Mononuclear cell (primary cell): ENCODE measurements around the genes DZIP1L and CLSTN2.

DNA sequence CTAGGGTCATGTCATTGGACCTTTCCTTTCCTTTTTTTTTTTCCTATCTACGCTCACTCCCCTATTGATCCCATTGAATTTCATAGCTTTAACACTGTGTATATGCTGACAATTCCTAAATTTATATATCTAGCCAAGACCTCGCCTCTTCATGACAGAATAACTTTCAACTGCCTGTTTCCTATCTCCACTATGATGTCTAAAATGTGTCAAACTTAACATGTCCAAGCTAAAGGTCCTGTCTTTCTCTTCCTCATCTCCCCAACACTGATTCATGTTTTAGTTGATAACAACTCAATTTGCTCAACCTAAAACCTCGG is 49.6 kb downstream of the CEP63 start:
- RRBS = no CpG with 5 or more reads among the region's 3 CpGs

GRCh38 chr3:135908178-135908652 is 57.3 kb upstream of the PPP2R3A start:
- RRBS = no CpG with 5 or more reads among the region's 10 CpGs

- RRBS = no CpG with 5 or more reads among the region's 4 CpGs
Measured at GRCh38 chr3:135967851-135968254, 2.3 kb downstream of the PPP2R3A start.

DNA sequence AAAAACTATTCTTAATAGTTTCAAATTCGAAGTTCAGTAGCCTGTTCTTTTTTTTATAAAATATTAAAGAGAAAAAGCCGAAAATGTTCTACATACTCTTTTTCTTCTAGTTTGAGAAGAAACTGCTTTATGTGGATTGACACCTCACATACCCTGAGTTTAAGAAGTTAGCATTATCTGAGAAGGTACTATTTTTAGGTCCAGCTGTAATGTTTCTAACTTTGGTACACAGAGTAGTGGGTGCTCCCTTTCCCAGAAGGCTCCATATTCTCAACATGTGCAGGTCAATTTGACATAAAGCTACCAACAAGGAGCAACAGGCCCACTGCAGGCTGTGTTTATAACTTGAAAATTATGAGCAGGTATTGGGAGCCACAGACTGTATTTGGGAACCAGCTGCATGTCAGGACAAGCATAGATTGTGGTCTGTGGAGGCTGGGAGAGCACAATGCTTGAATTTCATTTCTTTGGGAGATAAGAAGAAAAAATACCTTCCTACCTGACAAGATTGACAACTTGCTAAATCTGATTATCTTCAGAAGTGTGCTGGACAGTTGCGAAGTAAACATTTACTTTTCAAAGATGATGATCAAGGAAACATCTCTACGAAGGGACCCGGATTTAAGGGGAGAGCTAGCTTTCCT is 57.1 kb downstream of the PPP2R3A start:
- RRBS = no CpG with 5 or more reads among the region's 5 CpGs

GRCh38 chr3:136151598-136152390 is 44.3 kb downstream of the MSL2 start:
- RRBS = no CpG with 5 or more reads among the region's 9 CpGs

- RRBS = no CpG with 5 or more reads among the region's 2 CpGs
Measured at GRCh38 chr3:136630678-136631187, 121.4 kb downstream of the STAG1 start.

GRCh38 chr3:137009933-137010448 is 52.2 kb downstream of the IL20RB start:
- RRBS = no CpG with 5 or more reads among the region's 5 CpGs

DNA sequence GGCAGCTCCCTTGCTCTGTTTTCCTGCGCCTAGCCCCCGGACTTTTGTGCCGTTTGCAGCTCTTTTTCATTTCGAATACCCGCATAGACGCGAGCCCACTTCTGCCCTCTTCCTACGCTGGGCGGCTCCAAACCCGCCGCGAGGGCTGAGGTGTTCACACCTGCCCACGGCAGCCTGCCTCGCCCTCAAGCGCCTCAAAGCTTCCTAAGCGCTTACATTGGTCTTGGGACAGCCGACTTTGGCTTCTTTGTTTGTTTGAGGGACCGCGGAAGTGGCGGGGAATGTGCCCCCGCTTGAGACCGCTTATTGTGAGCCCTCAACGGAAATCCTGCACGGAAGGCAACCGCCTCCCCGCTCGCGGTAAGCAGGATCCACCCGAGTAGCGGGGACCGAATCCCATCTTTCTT is 7.7 kb downstream of the SOX14 start:
- RRBS = no CpG with 5 or more reads among the region's 31 CpGs

DNA sequence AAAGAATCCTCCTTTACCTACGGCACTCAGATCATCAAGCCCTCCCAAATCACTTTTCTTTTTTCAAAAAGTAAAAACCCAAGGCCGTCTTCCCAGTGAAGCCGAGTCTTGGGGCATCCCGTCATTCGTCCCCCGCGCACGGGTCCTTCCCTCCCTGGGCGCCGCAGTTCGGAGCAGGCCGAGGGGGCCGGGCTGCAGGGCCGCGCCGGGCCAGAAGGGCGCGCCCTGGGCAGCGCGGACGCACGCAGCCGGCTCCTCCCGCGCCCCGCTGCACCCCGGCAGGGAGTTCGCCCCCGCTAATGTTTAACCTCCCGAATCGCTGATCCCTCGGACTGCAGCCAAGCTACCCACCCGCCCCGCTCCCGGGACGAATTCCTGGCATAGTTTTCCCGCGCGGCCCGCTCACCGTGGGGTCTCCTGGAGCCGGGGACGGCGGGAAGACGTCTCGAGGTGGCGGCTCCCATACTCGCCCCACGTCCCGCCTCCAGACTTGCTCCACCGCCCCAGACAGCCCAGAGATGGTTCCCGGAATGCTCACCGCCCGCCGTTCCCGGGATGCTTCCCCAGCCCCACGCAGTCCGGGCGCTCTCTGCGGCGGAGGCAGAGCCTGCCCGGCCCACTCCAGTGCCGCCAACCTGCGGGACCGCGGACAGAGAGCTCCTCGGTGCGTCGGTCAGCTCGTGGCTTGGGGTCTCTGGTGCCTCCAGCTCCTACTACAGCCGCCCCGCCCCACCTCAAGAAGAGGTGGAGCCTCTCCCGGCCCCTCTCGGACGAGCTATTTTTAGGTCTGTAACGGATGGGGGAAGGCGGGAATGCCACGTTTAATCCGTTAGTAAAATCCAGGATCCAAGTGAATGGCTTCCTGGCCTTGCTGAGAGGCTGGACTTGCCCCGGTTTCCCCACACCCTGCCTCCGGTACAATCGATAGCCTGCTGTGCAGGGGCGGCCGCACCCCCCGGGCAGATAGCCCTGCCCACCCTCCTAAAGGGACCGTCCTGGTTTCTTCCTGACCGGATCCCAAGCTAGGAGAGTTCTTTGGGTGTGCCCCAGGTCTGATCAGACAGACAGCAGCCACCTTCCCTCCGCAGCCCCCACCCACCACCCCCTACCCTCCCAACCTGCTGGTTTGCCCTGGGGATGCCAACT is at the start of gene DZIP1L:
Gene DZIP1L, minus strand, starts transcription at position 687 of the 1,146 bp plus-strand sequence.
- RRBS = 3% methylated on average over 38 of the region's 88 CpGs

- RRBS = no CpG with 5 or more reads among the region's 4 CpGs
Measured at GRCh38 chr3:138188375-138188653, 1.2 kb downstream of the ARMC8 start.

GRCh38 chr3:138356619-138357237 is 8.3 kb downstream of the MRAS start:
- RRBS = no CpG with 5 or more reads among the region's 8 CpGs

GRCh38 chr3:138749396-138750112 is 85.2 kb downstream of the PIK3CB start:
- RRBS = no CpG with 5 or more reads among the region's 2 CpGs

DNA sequence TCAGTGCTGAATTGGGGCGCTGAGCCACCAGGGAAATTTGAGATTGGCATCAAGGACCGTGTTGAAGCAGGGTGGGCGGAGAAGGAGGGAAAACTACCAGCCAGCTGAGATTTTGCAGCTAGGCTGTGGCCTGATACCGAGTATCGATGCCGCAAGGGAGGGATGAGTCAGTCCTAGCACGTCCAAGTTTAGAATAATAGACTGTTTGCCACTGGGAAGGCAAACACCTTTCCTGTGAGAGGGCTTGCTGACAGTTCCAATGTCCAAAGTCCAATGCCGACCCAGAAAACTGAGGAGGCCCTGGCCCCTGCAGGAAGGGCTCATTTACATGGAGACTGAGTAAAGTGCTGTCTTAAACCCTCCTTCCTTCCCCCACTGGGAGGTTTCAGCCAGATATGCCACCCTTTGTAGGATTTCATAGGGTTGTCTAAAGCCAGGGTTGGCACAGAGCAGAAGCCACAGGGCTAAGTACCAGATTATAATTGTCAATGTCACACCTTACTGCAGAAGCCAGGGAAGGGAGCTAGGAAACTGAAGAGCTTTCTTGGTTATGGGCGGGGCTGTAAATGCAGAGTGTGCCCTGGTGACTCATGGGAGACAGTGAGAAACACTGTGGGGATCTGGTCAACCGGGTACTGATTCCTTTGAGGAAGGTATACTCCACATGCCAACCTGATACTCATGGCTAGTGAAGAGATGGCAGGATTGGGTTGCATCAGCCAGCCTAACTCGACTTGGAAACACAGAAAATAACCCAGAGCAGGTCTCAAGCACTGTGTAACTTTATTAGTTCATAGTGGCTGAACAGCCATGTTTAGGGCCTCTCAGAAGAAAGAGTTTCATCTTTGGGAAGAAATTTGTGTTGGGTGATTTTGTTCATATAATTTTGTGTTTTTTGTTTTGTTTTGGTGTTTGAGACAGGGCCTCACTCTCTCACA is 28.5 kb upstream of the PIK3CB start:
- RRBS = no CpG with 5 or more reads among the region's 11 CpGs

DNA sequence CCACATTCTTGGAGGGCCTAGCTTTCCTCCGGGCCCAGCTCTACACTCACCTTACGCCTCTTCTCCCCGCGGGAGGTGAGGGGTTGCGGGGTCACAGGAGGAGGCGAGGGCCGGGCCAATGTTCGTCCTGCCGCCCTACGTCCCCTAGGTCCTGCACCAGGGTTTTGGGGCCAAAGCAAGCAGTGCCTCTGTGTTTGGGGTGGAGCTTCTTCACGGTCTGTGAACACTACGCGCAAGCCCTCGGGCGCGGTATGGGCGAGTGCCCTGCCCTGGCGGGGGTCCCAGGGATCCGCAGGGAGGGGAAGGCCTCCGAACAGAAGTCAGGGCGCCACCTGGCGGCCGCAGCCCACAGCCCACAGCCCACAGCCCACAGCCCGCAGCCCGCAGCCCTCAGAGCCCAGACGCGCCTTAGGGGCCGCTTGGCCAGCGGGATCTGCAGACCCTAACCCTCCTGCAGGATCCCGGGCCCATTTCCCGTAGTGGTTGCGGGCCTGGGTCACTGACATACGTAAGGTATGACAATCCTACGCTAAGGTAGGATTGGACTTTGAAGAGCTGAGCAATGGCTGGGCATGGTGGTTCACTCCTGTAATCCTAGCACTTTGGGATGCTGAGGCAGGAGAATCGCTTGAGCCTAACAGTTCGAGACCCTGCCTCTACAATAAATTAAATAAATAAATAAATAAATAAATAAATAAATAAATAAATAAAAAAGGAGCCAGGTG is 31.0 kb downstream of the FOXL2 start:
- RRBS = 2% methylated on average over 5 of the region's 36 CpGs

- RRBS = 6% methylated on average over 28 of the region's 67 CpGs
Measured at GRCh38 chr3:138937819-138938775, 8.8 kb downstream of the FOXL2 start.

DNA sequence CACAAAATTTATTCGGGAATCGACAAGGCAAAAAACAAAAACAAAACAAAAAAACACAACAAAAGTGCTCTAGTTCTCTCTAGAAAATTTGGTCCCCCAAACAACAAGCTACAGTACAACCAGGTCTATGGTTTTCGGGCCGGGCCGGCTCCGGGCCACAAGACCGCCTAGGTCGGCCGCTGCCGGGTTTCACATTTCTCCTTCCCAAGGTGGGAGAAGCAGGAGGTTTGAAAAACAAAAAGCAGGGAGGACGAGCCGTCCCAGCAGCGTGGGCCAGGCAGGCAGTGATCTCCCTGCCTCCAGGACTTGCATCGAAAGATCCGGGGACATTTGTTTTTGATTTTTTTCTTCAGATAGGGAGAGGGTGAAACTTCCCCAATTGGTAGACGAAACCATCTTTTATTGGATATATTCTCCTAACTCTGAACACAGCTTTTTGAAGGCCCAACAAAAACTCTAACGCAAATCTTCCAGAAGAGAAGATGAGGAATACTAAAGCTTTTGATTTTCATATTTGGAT is 2.6 kb downstream of the FOXL2 start:
- RRBS = no CpG with 5 or more reads among the region's 17 CpGs

DNA sequence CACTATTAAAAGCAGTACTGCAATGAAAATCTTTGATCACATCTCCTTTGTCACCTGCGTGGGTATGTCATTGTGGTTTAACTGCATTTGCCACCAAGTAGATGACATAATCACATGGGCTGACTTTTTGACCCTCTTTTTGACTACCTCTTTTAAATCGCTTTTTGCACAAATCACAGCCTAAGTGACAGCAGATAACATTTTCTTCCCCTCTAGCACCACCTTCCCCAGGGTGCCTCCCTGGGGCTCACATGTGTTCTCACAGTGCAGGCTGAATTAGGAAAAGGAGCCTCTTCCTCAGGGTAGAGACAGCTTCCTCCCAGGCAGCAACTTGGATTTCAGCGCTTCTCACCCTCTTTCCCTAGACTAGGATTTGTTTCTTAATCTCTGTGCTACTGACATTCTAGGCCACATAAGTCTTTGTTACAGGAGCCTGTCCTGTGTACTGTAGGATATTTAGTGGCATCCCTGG is 1.2 kb upstream of the RBP1 start:
- RRBS = no CpG with 5 or more reads among the region's 3 CpGs

DNA sequence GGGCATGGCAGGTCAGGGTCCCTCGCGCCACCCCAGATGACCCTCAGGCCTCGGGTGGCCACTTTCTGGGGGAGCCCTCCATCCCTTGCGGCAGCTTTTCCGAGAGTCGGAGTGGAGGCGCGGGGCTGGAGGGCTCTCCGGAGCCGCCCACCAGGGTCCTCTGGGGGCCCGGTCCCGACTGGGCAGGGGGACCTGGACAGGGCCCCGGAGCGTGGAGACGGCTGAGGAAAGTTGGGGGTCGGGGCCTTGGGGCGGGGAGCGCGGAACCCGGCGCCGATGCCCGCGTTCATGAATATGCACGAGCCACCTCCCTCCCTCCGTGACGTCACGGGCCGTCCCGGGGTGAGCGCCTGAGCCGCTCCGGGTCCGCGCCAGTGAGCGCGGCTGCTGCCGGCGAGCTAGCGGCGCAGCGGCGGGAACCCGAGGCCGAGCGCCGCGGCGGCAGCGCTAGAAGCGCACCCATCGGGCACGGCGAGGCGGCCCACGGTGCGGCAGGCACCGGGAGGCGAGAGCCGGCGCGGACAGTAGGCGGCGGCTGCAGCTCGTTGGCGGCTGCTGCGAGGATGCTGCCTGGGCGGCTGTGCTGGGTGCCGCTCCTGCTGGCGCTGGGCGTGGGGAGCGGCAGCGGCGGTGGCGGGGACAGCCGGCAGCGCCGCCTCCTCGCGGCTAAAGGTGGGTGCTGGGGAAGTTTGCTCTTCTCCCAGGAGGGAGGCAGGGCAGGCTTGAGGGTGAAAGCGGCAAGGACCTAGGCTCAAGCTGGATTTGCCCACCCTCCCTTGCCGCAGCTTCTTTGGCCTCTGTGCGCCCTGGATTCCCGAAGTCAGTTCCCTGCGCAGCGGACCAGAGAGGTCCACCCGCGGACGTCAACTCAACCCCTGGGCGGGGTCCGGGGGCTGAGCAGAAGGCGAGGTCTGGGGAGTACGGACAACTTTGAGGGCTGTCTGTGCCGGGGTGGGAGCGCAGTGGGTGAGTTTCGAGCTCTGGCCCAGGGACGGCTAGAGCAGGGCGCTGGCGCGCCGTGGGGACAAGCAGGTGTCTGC is at the start of gene CLSTN2:
Gene CLSTN2, plus strand, starts transcription at position 374 of the 1,040 bp plus-strand sequence.
- RRBS = 5% methylated on average over 42 of the region's 101 CpGs